Upper lobe of left lung (tissue), 5 donors: ENCODE data around the gene CFAP44.

GRCh38 chr3:108253862-108254441 lies 31.7 kb upstream of the IFT57 start:
- PRO-cap, 2 experiments = no peak in any of the 2 experiments
- RAMPAGE, long total RNA, 4 experiments = no peak in any of the 4 experiments

DNA sequence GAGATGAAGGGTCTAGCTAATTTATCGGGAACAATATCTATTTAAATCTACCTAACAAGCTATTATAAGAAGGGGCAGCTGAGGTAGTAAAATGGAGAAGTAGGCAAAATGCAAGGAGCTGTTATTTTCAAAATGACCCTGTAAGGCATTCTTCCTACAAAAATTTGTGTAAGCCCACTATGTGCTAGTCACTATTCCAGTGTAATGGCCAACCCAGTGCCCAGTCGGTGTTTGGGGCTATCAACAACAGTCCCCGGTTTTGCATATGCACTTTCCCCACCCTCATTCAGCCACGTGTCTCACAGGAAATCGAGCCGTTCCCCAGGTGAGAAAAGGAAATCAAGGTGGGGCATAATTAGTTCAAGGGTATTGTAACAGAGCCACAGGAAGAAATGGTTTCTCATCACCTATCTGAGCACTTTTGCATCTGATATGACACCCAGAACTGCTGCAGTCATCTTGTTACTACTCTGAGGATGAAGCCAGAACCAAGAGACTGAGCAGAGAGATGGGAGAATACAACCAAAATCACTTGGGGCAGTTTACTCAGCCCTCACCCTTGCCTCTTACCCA lies 40.2 kb downstream of the TRAT1 start:
- PRO-cap, 2 experiments = no peak in any of the 2 experiments
- RAMPAGE, long total RNA, 4 experiments = no peak in any of the 4 experiments

GRCh38 chr3:110439873-110440376 lies 631.7 kb upstream of the NECTIN3 start:
- PRO-cap, 2 experiments = no peak in any of the 2 experiments
- RAMPAGE, long total RNA, 4 experiments = no peak in any of the 4 experiments

- PRO-cap, 2 experiments = no peak in any of the 2 experiments
- RAMPAGE, long total RNA, 4 experiments = no peak in any of the 4 experiments
Measured at GRCh38 chr3:110969576-110969938, 102.1 kb upstream of the NECTIN3 start.

DNA sequence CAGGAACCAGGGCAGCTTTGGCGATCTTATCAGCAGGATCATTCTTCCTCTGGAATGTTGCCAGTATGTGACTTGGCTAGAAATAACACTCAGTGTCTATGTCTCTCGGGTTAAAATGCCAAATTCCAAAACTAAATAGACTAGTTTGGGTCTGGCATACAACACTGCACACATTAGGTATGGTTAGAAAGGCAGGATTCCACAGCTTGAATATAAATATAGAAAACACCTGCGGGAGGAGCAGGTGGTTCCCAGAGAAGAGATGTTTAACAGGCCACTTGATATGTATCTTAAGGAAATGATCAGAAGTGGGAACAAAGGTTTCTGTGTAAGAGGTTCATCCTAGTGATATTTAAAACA lies 220.1 kb upstream of the CD96 start:
- PRO-cap, 2 experiments = no peak in any of the 2 experiments
- RAMPAGE, long total RNA, 4 experiments = no peak in any of the 4 experiments

- PRO-cap, 2 experiments = no peak in any of the 2 experiments
- RAMPAGE, long total RNA, 4 experiments = no peak in any of the 4 experiments
Measured at GRCh38 chr3:111590329-111590528, 4.9 kb downstream of the ZBED2 start.

GRCh38 chr3:111807770-111808345 lies 51.2 kb upstream of the PHLDB2 start:
- PRO-cap, 2 experiments = no peak in any of the 2 experiments
- RAMPAGE, long total RNA, 4 experiments = no peak in any of the 4 experiments

GRCh38 chr3:111985582-111986005 lies 6.8 kb downstream of the ABHD10 start:
- PRO-cap, 2 experiments = no peak in any of the 2 experiments
- RAMPAGE, long total RNA, 4 experiments = no peak in any of the 4 experiments

DNA sequence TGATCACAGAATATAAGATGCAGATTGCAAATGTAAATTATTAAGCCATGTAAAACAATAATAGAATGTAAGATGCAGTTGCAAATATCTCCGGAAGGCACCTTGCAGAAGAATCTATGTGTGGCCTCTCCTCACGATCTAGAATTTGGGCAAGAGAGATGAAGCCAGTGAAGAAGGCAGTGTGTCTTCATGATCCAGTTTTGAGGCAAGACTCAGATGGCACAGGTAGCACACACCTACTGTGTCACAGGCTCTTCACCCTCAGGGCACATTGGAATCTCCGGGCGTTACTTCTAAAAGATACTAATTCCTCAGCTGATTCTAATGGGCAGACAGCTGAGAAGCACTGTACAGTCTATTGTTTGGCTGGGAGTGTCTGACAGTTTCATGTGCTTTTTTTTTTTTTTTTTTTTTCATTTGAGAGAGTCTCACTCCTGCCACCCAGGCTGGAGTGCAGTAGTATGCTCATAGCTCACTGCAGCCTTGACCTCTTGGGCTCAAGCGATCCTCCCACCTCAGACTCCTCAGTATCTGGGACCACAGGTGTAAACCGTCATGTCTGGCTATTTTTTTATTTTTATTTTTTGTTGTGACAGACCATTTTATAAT lies 3.8 kb downstream of the C3orf52 start:
- PRO-cap, 2 experiments = no peak in any of the 2 experiments
- RAMPAGE, long total RNA, 4 experiments = no peak in any of the 4 experiments

DNA sequence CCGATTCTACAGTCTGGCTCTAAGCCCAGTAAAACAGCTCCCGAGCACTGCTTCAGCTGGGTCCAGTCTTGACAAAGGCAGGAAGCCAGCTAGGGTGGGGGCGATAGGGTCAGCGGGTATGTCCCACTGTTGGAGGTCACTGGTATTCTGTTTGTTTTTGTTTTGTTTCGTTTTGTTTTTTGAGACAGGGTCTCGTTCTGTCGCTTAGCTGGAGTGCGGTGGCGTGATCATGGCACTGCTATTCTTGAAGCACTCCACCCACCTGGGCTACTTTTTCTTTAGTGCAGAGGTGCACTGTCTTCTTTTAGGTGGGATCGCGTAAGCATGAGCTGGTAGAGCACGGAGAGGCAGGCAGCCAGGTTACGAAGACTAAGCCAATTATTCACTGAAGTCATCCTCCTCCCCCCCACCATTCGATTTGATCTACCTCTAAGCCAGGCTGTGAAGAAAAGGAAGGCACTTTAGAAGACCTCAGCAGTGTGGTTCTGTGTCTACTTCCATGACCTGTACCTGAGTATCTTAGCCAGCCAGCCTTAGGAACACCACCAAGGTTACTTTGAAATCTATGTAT lies 16.2 kb downstream of the GCSAM start:
- PRO-cap, 2 experiments = no peak in any of the 2 experiments
- RAMPAGE, long total RNA, 4 experiments = start-site peak on the plus strand in 1 of 4 experiments, centred at position 212 of the sequence, 12 reads per replicate

GRCh38 chr3:112605238-112605460 lies 35.8 kb downstream of the CCDC80 start:
- PRO-cap, 2 experiments = no peak in any of the 2 experiments
- RAMPAGE, long total RNA, 4 experiments = no peak in any of the 4 experiments

DNA sequence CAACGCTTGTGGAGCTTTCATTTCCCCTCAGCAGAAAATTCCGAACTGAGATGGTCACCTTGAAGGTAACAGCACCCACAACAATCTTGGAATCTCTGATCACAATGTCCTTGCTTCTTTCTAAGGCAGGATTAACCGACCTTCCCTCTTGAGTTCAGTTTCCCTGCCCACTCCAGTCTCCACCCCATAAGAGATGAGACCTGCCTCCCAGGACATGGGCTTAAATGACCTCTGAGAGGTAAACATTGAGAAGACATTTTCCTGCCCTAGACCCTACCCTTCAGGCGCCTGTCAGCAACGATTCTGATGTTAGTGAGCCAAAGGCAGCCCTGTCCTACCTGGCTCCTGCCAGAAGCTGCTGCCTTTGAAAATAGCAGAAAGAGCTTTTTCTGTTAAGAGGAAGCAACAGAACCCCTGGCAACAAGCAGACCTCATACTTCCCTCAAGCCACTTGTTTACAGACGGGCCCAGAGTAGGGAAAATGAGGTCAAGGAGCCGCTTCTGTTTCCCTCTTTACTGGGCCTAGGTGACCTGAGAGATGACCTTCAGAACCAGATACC lies 52.1 kb downstream of the CD200R1L start:
- PRO-cap, 2 experiments = no peak in any of the 2 experiments
- RAMPAGE, long total RNA, 4 experiments = start-site peak on the minus strand in 1 of 4 experiments, centred at positions 146 to 330 of the sequence, 5 reads per replicate

DNA sequence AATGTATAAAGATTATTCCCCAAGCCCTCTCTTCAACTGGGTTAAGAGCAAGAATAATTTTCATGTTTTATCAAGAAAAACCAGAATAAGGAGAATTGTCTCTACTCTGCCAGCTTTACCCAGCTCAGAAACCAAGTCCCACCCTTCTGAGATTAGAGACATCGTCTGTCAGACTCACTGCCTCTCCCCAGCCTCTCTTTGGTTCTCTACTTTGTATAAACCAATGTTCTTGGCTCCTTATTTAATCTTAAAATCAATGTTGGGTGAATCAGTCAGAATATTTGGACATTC lies 33.8 kb downstream of the CD200R1L start:
- PRO-cap, 2 experiments = no peak in any of the 2 experiments
- RAMPAGE, long total RNA, 4 experiments = no peak in any of the 4 experiments

- PRO-cap, 2 experiments = no peak in any of the 2 experiments
- RAMPAGE, long total RNA, 4 experiments = no peak in any of the 4 experiments
Measured at GRCh38 chr3:113221951-113222447, 10.6 kb downstream of the BOC start.

GRCh38 chr3:113440848-113441811 lies at the start of gene CFAP44:
Gene CFAP44, minus strand, starts transcription at chr3:113441493.
- PRO-cap, 2 experiments = no peak in any of the 2 experiments
- RAMPAGE, long total RNA, 4 experiments = start-site peak on the minus strand in 1 of 4 experiments, at chr3:113441479-113441522 at its widest, 438 reads per replicate

DNA sequence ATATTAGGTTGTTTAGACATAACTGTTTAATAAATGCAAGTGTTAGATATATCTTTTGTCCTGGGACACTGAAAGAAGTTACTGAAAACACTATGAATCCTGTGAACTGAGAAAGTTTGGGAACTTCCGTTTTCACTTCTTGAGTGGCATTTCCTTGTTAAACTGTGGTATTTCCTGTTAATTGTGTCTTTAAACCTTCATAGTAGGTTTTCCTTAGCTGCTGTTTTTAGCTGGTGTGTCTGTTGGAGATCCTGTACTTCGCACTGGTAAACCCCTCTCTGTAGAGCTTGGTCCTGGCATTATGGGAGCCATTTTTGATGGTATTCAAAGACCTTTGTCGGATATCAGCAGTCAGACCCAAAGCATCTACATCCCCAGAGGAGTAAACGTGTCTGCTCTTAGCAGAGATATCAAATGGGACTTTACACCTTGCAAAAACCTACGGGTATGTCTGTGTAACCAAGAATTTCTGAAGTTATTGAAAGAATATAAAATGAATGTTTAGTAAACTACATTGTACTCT lies 37.2 kb downstream of the ATP6V1A start:
- PRO-cap, 2 experiments = no peak in any of the 2 experiments
- RAMPAGE, long total RNA, 4 experiments = no peak in any of the 4 experiments

DNA sequence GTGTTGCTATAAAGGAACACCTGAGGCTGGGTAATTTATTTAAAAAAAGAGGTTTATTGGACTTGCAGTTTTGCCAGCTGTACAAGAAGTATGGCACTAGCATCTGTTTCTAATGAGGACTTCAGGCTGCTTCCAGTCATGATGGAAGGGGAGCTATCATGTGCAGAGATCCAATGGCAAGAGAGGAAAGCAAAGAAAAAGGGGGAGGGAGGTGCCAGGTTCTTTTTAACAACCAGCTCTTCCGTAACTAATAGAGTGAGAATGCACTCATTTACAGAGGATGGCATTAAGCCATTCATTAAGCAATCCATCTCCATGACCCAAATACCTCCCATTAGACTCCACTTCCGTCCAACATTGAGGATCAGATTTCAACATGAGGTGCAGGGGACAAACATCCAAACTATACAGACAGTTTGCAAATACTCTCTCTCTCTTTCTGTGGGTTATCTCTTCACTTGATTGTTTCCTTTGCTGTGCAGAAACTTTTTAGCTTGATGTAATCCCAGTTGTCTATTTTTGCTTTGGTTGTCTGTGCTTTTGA lies 21.1 kb downstream of the ZDHHC23 start:
- PRO-cap, 2 experiments = no peak in any of the 2 experiments
- RAMPAGE, long total RNA, 4 experiments = no peak in any of the 4 experiments

DNA sequence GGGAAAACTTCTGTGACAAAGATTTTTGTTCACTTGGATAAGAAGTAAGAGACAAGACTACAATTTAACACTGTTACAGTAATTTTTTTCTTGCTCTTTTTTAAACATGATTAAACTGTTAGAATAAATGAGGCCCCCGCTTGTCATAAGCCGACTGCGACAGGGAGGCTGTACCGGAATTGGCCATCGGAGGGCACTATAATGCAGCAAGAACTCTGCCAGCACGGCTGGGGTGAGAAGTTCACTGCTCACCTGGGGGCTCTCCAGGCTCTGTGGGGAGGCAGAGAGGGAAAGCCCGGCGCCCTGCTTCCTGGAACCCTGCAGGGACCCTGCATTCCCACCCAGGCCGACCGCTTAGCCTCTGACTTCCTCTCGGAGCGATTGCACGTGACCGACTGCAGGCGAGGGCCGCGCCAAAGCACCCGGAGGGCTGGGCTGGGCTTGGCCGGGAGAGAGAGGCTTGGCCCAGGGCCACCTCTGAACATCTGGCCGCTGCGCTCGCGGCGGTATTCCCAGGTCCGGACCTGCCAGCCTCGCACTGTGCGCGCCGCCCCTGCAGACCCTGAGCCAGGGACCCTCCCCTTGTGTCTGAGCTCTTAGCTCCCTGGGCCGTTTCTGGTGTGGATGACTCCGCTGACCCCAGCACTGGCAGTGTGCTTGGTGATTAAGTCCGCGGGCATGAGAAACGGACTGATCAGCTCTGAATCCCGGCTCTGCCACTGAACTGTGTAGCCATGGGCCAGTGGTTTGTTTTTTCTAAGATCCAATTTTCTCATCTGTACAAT lies 26.2 kb downstream of the DRD3 start:
- PRO-cap, 2 experiments = no peak in any of the 2 experiments
- RAMPAGE, long total RNA, 4 experiments = no peak in any of the 4 experiments

DNA sequence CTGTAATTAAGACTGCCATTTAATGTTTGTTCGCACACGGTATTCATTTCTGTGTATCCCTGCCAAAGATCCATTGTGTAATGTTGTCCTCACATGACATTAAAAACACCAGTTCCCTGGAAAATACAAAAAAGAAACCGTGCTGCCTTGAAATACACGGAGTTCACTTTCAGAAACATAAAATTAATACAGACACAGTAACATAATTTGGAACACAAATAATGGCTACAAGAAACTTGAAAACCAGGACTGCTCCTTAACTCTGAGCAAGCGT lies 125.2 kb downstream of the TIGIT start:
- PRO-cap, 2 experiments = no peak in any of the 2 experiments
- RAMPAGE, long total RNA, 4 experiments = no peak in any of the 4 experiments

GRCh38 chr3:114449139-114449956 lies 155.5 kb downstream of the TIGIT start:
- PRO-cap, 2 experiments = no peak in any of the 2 experiments
- RAMPAGE, long total RNA, 4 experiments = no peak in any of the 4 experiments